Peritoneum (tissue), 1 donor: ENCODE measurements around a stretch of chr9.

DNA sequence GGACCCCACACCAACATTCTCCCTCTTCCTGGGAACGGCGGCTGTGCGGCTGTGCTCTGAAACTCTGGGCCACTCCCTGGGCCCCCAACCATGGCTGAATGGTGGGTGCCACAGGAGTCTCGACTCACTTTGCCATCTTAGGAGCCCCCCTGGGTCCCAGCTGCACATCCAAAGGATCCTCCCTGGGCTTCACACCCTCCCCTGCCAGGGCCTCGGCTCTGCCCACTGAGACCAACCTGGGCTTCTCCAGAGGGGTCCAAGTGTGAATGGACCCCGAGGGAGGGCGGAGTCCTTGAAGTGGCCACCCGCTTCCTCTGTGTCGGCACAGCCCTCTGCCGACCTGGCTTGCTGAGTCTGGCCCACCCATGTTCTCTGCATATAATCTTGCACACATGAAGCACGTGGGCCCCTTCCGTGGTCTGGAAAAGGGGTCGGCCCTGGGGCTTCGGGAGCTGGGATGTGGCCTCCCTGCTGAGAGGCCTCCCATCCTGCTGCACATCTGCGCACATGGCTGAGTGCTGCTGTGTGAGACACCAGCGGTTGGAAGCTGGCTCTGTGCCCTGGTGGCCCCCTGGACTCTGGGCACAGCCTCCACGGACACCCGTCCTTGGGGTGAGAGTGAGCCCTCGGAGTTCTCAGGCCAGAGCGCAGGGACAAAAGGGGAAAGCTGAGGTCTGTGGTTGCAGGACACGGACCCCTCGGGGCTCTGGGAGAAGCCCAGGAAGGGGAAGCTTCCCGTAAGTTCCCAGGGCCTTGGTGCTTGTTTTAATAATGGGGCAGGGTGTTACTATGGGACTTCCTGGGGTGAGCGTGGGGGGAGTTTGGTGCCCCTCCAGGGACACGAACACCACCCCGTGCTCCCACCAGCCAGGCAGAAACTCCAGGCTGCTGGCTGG lies 115.7 kb downstream of the RXRA start:
- PRO-cap = no peak

DNA sequence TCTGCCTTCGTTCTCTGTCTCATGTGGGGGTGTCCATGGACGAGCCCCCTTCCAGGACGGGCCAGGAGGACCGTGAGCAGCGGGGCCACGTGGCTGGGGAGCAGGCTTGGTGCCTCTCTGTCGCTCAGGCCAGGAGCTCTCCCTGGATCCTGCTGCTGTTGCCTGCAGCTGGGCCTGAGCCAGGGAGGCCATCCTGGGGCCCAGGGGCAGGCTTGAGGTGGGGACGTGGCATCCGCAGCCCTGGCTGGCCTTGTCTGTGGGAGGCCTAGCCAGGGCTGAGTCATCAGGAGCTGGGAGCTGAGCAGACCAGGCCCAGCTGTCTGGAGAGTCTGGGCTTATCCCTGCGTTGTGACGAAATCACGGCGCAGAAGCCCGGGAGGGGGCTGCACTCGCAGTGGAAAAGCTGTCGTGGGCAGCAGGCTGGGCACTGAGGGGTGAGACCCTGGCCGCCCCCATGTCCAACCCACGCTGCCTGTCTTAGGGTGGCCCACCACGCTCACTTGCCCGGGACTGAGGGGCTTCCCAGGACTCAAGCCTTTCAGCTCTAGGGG lies 138.8 kb upstream of the COL5A1 start:
- PRO-cap = no peak

DNA sequence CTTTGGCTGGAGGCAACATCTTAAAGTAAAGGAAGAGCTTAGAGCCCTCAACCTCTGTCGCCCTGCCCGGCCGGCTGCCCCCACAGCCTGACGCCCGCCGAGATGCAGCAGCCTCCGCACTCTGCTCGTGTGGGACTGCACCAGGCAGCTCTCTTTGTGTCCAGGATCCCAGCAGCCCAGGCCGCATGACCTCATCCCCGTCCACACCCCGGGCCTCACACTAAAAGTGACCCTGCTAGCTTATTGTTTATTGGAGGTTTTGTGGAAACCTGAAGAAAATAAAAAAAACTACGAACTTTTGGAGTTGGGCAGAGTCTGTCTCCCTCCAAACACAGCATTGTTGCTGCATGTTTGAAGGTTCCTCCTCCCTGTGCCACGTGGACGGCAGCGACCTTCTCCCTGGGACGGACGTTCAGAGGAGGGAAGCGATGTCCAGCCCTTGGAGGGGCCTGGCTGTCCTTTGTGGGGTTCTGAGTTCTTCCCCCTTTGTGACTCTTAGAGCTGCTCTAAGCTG lies 103.6 kb upstream of the COL5A1 start:
- PRO-cap = no peak

DNA sequence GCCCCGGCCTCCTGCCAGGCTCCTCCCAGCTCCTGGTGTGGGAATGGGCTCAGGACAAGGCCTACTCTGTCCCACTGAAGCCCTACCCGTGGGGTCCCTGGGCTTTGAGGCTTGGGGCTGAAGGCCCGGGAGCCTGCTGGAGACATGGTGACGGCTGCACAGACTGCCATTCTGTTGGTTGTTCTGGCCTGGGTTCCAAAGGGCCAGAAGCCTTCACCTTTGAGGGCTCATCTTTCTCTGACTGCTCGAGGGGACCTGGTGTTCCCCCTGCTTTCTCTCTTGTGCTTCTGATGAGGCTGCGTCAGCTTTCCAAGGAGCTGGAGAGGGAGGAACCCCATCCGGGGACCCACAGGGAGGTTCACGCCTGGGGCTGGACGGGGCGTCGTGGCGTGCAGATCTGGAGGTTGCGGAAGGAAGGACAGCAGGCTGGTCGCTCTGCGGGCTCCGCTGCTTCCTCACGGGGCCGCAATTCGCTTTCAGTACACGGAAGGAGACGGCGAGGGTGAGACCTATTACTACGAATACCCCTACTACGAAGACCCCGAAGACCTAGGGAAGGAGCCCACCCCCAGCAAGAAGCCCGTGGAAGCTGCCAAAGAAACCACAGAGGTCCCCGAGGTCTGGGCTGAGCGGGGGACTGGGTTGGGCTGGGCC lies 86.7 kb downstream of the COL5A1 start:
- PRO-cap = no peak

DNA sequence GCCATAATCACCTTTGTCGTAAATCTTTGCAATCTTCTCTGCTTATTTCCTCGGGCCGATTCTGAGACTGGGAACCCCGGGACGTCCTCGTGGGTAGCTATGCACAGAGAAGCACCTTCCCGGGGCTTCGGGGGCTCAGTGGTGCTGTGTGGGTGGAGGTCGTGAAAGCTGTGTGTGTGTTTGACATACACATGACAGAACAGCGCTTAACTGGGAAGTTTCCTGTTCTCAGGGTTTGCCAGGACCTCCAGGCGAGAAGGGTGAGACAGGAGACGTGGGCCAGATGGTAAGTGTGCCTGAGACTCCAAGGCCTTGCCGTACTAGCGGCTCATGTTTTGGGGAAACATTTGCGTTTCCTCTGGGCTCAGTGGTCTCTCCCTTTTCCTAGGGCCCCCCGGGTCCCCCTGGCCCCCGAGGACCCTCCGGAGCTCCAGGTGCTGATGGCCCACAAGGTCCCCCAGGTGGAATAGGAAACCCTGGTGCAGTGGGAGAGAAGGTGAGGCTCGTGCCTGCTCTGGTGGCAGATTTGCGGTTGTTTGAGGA lies 68.3 kb upstream of the FCN2 start:
- PRO-cap = no peak

DNA sequence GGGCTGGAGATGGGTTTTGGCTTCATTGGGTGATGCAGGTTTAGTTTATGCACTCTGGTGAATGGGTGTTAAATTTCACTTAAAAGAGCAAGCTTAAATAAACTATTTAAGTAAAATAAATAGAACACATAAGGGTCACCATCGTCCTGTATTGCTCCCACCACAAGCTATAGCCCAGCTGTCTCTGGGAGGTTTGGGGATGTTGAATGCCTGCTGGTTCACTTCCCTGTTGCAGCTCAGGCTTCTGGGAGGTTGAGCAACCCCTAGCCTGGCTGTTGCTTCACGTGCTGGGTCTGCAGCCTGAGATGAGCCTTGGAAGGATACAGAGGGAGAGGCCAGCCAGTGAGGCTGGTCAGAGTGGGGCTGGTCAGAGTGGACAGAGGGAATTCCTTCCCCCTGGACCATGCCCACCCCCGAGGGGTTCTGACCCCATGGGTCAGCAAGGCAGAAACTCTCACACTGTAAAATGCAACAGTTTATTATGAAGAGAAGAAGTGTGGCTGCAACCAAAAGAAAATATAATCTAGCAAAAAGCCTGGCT lies 4.7 kb upstream of the FCN1 start:
- PRO-cap = no peak

DNA sequence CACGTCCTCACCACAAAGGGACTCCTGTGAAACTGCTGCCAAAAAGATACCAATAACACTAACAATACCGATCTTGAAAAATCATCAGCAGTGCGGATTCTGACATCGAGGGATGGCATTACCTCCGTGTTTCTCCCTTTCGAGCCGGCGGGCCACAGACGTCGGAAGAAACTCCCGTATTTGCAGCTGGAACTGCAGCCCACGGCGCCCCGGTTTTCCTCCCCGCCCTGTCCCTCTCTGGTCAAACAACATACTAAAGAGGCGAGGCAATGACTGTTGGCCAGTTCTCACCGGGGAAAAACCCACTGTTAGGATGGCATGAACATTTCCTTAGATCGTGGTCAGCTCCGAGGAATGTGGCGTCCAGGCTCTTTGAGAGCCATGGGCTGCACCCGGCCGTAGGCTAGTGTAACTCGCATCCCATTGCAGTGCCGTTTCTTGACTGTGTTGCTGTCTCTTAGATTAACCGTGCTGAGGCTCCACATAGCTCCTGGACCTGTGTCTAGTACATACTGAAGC lies 32.8 kb downstream of the OLFM1 start:
- PRO-cap = no peak

- PRO-cap = no peak
Observed at GRCh38 chr9:135130167-135131102, 43.0 kb downstream of the OLFM1 start.

- PRO-cap = no peak
Observed at GRCh38 chr9:135137282-135137959, 50.0 kb downstream of the OLFM1 start.

GRCh38 chr9:135441289-135441906 lies 38.2 kb upstream of the PPP1R26 start:
- PRO-cap = no peak

GRCh38 chr9:135471674-135472510 lies 7.7 kb upstream of the PPP1R26 start:
- PRO-cap = no peak

GRCh38 chr9:135486527-135487017 lies 7.0 kb downstream of the PPP1R26 start:
- PRO-cap = no peak

DNA sequence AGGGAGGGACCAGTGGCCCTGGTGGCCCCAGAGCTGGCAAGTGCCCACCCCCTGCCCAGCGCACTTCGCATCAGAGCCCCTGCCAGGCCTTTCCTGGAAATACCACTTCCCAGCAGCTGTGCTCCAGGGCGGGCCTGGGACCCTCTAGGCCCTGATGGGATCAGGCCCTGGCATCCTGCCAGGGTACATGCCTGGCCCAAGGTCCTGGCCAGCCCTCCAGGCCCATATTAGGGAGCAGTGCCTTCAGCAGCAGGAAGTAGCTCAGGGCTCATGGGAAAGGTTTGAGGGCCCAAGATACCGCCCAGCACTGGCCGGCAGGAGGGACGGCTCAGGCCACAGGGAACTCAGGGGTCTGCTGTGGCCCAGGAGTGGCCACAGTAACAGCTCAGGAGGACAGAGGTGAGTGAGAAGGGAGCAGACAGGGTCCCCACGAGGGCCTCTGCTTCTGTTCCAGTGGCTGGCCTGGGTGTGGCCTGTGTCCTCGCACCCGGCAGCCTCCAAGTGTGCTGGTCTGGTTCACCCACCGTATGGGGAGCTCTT lies 2.6 kb downstream of the KCNT1 start:
- PRO-cap = no peak

GRCh38 chr9:135810946-135811662 lies 96.2 kb downstream of the CAMSAP1 start:
- PRO-cap = no peak

GRCh38 chr9:135887040-135888186 lies 19.9 kb downstream of the CAMSAP1 start:
- PRO-cap = no peak

GRCh38 chr9:135946224-135946737 lies 14.9 kb downstream of the UBAC1 start:
- PRO-cap = no peak

- PRO-cap = no peak
Observed at GRCh38 chr9:135949283-135950037, 11.7 kb downstream of the UBAC1 start.

DNA sequence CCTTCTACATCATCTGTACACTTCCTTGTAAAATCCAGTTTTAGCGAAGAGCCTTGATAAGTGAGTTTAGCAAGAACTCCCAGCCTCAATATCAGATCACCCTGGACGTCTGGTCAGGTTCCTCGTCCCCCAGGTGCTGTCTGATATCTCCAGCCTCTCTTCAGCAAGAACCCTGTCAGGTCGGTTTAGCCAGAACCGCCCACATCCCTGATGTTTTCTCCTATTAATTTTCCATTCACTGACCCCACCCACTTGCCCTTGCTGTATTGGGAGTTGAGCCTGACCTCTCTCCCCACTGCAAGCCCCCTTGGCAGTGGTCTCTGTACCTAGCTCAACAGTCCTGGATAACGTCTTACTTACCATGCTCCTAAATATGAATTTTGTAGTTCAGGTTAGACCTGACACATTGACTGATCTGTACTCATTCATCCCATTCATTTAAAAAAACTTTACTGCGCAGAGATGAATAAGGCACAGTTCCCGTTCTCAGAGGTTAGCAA lies 933 bp upstream of the UBAC1 start:
- PRO-cap = no peak

GRCh38 chr9:135992505-135993500 lies 31.6 kb upstream of the UBAC1 start:
- PRO-cap = unidirectional peak, minus-strand start at chr9:135992793

DNA sequence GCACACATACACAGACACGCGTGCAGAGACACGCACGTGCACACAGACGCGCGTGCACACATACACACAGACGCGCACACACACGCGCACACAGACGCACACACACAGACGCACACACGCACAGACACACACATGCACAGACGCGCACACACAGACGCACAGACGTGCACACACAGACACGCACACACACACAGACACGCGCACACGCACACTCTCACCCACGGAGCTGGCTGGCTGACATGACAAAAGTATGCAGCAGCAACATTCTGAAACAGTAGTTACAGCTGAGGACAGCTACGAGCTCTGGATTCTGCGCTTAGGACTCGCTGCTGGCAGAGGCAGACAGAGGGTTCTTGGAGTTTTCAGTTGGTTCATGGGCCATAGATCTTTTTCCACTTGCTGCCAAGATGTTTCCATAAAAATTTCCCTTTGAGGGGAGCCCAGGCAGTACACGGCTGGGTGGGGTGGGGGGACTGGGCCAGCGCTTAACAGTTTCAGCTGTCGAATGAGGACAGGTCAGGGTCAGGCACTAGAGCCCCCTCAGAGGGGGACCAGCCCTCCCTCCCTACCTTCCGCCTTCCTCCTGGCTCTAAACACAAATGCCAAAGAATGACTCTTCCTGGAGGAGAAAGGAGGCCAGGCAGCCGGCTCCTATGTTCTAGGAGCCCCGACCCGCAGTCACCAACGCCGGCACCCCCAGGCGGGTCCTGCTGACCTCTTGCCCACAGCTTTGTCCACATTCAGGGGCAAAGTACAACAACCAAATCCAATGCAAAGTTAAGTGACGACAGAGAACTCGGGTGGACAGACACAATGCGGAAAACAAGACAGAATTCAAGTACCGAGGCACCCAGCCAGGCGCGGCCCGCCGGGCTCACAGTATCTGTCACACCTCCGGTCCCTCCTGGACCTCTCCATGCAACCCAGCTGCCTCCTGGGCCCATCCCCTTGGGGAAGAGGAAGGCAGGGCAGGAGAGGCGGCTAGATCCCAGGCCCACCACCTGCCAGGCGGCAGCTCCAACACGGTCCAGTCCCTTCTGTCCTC lies 46.5 kb upstream of the UBAC1 start:
- PRO-cap = no peak